ENCODE measurements around the genes IFITM5, PHRF1 and MUC6.

DNA sequence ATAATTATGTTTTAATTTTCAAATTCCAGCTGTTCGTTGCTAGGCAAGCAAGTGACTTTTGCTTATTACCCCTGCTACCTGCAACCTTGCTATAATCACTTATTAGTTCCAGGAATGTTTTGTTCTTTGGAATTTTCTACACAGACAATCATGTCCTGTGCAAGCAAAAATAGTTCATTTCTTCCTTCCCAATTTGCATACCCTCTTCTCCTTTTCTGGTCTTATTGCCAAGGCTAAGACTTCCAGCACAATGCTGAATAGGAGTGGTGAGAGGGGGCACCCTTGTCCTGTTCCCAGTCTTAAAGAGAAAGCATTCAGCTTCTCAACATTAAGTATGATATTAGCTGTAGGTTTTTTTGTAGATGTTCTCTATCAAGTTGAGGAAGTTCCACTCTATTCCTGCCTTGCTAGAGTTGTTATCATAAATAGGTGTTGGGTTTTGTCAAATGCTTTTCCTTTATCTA lies 3.4 kb upstream of the NLRP6 start:
- RRBS: no CpG with 5 or more reads among the region's 1 CpG

- RRBS: 80% methylated on average over 5 of the region's 29 CpGs
Measured at GRCh38 chr11:299195-299741, at the start of gene IFITM5. IFITM5 (minus strand) TSS chr11:299526.

DNA sequence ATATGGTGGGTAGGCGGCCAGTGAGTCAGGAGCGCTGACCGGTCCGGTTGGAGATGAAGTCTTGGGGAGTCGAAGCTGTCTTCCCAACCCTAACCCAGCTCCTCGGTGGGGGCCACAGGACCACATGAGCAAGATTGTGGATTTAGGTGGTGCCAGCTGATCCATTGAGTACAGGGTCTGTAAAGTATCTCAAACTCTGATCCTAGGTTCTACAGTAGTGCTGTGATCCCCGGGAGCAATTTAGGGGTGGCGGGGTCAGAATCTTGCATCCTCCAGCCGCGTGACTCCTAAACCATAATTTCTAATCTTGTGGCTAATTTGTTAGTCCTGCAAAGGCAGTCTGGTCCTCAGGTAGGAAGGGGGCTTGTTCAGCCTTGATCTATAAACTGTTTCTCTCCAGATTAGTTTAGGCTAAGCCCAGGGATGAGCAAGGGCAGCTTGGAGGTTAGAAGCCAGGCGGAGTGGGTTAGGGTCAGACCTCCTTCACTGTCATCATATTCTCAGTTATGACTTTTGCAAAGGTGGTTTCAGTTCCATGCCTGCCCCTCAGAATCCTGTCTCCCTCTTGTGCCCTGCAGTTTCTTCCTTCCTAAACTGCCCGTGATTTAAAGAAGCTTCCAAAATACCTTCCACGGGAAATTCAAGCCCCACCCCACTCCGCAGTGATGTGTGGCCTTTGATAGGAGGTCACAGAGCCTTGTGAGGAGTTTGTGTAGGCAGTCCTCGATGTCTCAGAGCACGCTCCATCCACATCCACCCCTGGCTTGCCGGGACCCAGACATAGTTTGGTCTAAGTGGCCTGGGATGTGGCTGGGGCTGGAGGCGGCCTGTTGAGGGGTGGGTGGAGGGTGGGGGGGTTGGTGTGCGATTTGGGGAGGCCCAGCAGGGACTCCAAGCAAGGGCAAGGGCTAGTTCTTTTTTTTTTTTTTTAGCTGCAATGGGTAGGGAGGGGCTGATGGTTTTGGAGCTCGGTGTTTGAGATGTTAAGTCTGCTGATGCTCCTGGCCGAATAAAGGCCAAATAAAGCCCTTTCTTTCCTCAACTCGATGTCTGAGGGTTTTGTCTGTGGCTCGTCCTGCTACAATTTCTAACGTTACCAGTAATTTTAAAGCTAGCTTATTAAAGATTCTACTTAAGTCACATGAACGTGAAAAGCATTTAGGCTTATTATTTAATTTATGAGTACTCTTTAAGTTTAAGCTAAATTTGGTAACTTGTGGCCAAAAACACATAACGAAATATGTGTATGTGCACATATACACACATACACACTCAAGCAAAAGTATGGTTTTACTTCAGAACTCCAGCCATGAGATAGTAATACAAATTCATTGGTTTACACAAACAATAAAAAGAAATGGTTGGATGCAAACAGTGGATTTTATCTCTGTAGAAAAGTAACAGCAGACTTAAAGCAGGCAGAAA lies 1.6 kb upstream of the IFITM1 start:
- RRBS: no CpG with 5 or more reads among the region's 26 CpGs

- RRBS: 60% methylated on average over 6 of the region's 24 CpGs
Measured at GRCh38 chr11:314824-315786, 1.3 kb downstream of the IFITM1 start.

DNA sequence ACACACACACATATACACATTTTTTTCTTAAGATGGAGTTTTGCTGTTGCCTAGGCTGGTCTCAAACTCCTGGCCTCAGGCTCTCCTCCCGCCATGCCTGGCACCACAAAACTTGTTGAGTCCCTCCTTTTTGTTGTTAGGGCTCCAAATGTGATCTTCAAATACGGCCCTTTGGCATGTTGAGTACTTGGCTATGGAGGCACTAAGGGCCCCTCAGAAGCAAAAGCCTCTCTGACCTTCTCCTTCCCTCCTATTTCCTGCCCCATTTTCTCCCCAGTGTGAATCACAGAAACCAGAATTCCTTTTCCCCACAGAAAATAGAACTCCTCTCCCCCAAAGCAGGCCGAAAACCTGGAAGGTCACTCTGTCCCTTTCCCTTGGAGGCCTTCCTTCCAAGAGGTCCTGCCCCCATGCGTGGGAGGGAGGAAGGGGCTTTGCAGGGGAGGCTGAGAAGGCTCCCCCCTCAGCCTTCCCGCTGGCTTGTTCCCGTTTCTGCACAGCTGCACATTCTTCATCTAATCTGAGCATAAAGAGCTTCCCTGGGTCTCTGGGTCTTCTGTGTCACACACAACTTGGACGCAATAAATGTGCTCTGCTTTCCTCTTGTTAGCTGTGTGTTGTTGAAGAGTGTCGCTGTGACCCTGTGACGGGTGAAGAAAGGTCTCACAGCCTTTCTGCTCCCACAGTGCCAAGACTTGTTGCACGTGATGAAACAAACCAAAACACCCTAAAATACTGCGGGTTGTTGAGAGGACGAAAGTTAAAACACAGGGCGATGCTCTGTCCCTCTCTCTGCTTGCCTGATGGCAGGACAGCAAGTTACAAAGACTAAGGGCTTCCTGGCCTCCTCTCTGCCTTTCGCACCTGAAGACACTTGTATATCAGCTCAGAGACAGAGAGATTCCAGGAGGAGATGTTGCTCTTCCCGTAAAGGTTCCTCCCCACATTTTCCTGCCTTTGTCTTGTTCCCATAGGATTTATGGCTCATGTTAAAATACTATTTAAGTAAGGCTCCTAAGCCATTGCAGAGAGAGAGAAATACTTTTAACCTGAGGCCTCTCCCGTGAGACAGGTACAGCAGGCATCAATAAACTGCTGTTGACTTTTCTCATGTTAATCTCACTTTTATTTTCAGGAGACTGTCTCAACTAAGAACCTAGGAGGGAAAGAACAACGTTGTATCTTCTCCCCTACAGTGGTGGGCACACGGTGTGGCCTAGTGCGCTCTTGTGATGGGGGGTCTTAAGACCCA lies 15.2 kb upstream of the IFITM3 start:
- RRBS: no CpG with 5 or more reads among the region's 19 CpGs

- RRBS: no CpG with 5 or more reads among the region's 3 CpGs
Measured at GRCh38 chr11:341376-341747, 20.7 kb upstream of the IFITM3 start.

- RRBS: no CpG with 5 or more reads among the region's 15 CpGs
Measured at GRCh38 chr11:443597-444154, 1.9 kb upstream of the ANO9 start.

DNA sequence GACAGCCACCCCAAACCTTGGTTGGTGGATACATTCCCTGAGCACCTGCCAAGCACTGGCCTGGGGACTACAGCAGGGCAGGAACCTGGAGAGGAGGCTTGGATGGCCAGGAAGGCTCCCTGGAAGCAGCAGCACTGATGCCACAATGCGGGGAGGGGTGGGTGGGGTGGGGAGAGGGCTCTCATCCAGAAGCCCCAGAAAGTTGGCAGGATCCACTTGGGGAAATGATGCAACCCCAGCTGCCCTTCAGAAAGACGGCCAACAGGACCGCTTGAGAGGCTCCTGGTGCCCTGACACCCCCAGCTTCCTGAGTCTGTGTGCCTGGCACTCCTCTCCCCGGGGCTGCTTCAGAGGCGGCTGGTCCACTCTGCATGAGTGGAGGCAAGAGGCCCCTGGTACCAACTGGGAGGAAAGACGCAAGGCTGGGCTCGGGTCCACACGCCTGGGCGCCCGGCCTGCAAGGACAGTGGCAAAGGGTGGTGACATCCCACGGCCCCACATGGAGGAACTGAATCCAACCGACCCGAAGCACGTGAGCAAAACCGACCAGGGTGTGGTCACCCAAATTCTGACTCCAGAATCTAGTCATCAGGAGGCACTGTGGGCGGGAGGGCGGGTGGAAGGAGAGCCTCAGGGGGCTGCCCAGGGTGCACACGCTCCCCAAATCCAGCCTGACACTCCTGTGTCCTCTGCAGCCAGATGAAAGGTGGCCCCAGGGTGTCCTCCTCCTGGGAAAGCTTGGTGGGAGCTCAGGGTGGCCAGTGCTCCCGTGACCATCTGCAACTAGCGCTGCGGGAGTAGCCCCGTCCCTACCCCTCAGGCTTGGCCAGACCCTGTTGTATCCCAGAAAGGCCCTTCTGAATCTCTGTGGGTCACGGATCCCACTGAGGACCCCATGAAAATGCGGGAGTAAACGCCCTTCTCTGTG lies 3.8 kb downstream of the RNH1 start:
- RRBS: 5% methylated on average over 6 of the region's 25 CpGs

GRCh38 chr11:555813-556617 lies 4.5 kb downstream of the LMNTD2 start:
- RRBS: 4% methylated on average over 65 of the region's 96 CpGs

DNA sequence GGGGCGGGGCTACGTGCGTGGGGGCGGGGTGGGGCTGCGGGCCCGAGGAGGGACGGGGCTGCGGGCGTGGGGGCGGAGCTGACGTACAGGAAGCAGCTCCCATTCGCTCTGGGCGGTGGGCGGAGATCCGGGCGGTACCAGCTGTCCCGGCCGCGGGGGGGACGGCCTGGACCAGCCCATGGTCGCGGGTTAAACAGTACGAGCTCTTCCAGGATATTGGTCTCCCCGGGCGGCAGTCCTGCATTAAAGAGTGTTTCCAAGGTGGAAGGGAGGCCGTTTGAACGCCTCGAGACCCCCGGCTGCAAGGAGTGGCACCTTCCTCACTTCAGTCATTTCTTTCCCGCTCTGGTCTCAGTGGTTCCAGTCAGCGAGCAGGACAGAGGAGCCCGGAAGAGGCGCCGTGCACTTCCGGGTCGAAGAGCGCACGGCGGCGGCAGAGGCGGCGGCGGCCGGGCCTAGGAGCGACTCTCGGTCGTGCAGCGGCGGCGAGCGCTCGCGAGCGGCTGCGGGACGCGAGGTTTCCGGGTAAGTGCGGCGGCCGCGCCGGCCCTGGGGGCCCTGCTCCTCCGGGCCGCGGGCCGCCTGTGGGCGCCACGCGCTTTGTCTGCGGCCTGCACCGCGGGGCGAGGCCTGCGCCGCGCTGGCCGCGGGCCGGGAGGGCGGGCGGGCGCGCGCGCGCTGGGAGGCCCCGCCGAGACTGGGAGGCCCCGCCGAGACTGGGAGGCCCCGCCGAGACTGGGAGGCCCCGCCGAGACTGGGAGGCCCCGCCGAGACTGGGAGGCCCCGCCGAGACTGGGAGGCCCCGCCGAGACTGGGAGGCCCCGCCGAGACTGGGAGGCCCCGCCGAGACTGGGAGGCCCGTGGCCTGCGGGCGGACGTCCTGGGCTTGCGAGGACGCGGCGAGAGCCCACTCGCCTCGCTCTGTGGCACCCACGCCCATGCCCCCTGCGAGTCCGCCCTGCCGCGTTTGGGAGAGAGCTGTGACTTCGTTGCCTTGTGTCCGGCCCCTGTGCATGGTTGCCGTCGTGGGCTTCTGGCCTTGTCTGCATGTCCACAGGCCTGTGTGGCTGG lies at the start of gene PHRF1:
Gene PHRF1, plus strand, starts transcription at position 403 of the 1,071 bp plus-strand sequence.
- RRBS: 2% methylated on average over 51 of the region's 124 CpGs

- RRBS: no CpG with 5 or more reads among the region's 31 CpGs
Measured at GRCh38 chr11:592216-592860, 16.1 kb downstream of the PHRF1 start.

DNA sequence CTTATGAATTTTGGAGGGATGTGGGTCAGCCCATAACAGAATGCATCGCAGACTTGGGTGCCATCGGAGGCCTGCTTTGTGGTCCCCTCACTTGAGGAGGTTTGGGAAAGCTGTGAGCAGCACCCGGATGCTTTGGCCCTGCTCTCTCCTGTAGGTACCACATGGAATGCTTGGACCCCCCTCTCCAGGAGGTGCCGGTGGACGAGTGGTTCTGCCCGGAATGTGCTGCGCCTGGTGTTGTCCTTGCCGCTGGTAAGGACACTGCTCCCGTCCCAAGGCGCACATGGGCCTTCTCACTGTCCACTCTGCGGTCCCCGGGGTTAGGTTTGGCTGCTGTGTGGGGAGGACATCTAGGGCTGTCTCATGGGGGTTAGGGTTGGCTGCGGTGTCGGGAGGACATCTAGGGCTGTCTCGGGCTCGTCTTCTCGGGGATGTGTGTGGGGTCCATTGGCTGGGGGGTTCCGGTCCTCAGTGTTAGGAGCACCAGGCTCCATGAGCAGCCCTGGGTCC lies 18.9 kb downstream of the IRF7 start:
- RRBS: 99% methylated on average over 8 of the region's 18 CpGs

DNA sequence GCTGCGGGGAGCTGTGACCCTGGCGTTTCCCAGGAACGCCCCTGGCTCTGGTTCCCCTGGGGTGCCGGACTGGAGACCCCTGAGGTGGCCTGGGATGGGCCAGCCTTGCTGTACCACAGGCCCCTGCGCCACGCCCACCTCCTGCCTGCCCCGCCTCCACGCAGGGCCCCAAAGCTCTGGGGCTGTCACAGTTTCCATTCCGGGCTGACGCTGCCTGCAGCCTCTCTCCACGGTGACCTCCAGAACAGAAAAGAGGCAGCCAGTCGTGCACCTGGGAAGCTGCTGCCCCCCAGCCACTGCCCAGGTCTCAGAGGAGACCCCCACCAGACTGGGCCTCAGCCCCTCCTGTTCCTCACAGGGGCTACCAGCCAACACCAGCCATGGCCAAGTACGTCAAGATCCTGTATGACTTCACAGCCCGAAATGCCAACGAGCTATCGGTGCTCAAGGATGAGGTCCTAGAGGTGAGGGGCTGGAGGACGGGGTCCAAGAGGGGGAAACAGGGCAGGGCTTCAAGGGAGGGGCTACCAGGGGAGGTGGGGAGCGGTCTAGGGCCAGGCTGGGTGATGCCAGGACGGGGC lies 18.4 kb downstream of the EPS8L2 start:
- RRBS: no CpG with 5 or more reads among the region's 19 CpGs

GRCh38 chr11:810600-811436 lies 1.1 kb downstream of the RPLP2 start:
- RRBS: 35% methylated on average over 4 of the region's 20 CpGs

GRCh38 chr11:849223-850119 lies 6.8 kb downstream of the TSPAN4 start:
- RRBS: 4% methylated on average over 75 of the region's 113 CpGs

DNA sequence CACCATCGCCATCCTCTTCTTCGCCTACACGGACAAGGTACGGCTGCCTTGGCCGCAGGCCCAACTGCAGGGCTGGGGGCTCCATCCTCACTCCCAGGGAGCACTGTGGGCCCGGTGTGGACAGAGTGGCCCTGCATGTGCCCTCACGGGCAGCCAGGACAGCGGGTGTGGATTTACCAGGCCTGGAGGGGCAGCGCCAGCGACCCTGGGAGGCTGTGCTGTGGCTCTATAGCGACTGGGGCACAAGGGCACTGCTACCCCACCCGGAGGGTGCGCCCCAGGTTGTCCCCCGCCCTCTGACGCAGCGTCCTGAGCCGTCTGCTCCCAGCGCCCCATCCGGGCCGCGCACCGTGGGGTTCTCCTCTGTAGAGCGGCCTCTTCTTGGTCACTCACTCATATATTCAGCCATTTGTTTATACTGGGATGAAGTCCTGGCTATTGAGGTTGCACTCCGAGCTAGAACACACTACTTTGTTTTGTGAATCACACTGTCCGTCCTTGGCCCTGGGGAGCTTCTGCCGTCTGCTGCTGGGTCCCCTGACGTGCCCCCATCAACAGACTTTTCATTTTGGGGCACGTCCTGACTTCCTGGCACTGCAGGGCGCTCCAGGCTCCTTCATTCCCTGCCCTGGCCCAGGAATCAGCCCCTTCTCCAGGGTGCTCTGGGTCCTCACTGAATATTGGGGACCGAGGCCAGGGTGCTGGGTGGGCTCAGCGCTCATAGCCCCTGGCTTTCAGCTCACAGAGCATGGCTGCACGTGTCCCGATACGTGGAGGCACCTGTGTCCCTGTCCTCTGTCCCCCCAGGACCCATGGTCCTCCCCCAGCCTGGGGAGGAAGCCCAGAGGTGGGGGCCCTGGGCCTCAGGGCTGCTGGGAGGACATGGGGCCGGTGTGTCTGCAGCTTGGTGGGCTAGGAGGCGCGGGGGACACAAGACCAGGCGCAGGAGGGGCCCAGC lies 22.1 kb downstream of the TSPAN4 start:
- RRBS: 93% methylated on average over 10 of the region's 38 CpGs

DNA sequence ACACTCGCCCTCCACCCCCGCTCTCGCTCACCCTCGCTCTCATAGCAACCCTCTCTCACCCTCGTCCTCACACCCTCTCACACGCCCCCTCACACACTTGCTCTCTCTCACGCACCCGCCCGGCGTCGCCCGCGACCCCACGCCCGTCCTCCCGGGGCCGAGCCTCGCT lies 200 bp downstream of the CHID1 start:
- RRBS: no CpG with 5 or more reads among the region's 18 CpGs

DNA sequence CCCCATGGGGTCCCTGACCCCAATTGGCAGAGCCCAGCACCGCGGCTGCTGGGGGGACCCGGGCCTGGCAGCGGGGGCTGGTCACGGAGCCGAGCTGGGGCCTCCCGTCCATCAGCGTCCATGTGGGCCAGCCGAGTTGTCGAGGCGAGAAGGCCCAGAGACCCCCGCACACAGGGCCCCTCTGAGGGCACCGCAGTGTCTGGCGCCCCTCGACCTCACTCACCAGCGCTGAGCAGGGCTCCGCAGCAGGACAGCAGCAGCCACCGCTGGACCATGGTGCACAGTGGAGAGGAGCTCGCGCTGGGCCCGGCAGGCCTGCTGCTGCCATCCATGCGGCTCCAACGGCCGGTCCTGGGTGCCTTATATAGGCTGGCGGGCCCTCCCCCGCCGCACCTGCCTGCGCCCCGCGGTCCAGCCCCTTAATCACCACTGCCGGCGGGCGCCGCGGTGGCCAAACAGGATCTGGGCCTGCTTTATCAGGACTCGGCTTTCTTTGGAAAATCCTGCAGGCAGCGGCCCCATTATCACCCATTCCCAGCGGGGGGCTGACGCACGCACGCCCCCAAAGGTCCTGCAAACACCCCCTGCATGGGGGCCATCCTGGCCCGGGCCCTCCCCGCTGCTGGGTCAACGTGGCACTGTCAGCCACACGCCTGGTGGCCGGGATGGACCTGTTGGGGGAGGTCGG lies at the start of gene MUC6:
Gene MUC6, minus strand, starts transcription at position 338 of the 688 bp plus-strand sequence.
- RRBS: 66% methylated on average over 13 of the region's 47 CpGs

GRCh38 chr11:1049556-1050203 lies 13.2 kb upstream of the MUC6 start:
- RRBS: 80% methylated on average over 1 of the region's 16 CpGs

GRCh38 chr11:1053919-1054822 lies 17.7 kb upstream of the MUC6 start:
- RRBS: 78% methylated on average over 12 of the region's 26 CpGs